ENCODE results near the genes UQCRC2, SDR42E2 and EEF2K.

- PRO-cap = no peak
Observed at GRCh38 chr16:20860529-20860944, 39.6 kb downstream of the DCUN1D3 start.

- PRO-cap = no peak
Observed at GRCh38 chr16:20878829-20879113, 21.4 kb downstream of the DCUN1D3 start.

GRCh38 chr16:20899628-20900194 lies 447 bp downstream of the DCUN1D3 start:
- PRO-cap = unidirectional peak, minus-strand start at chr16:20900099

DNA sequence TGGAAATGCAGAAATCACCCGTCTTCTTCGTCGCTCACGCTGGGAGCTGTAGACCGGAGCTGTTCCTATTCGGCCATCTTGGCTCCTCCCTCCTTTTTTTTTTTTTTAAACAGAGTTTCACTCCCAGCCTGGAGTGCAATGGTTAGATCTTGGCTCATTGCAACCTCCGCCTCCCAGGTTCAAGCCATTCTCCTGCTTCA lies 102.1 kb downstream of the DNAH3 start:
- PRO-cap = no peak

DNA sequence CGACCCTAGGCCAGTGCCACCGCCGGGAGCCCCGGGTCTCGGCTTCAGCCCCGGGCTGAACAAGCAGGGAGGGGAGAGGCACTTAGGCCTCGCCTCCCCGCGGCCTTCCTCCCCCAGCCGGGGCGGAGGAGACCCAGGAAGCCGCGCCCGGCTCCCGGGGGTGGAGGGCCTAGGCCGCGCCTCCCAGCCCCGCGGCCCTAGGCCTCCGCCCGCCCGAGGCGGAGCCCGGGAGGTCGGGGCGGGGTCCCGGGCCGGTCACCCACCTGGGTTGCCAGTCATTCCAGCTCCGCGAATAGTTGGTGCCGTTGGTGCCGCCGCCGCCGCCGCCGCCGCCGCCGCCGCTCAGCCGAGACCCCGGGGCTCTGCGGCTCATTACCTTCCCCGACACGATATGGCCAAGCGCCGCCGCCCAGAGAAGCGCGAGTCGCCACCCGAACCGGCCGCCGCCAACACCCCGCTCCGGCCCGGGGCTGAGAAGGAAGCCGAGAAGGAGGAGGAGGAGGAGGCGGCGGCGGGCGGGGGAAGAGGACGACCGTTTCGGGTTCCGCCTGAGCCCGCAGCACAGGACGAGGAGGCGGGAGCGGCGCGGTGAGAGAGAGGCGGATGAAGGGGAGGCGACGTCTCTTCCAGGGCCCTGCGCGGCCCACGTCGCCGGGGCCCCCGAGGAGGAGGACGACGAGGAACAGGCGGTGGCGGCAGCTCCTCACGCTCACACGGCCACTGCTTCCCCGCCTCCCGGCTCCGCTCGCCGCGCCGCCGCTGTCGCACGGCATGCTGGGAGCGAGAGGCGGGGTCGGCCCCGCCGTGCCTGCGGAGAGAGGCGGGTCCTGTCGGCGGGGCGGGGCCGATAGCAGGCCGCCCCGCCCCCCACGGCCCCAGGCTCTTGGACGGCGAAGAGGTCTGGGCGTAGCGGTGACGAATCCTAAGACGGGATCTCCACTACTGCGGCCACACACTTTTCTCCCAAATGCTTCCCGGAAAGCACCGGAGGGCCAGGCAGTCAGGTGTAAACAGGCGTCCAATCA lies 97.6 kb upstream of the METTL9 start:
- PRO-cap = unidirectional peak, plus-strand start at position 136 of the sequence; unidirectional peak, plus-strand start at position 372 of the sequence; bidirectional peak, plus-strand start at position 878 of the sequence, minus-strand start at position 747 of the sequence

GRCh38 chr16:21624703-21625289 lies 25.4 kb downstream of the METTL9 start:
- PRO-cap = no peak

DNA sequence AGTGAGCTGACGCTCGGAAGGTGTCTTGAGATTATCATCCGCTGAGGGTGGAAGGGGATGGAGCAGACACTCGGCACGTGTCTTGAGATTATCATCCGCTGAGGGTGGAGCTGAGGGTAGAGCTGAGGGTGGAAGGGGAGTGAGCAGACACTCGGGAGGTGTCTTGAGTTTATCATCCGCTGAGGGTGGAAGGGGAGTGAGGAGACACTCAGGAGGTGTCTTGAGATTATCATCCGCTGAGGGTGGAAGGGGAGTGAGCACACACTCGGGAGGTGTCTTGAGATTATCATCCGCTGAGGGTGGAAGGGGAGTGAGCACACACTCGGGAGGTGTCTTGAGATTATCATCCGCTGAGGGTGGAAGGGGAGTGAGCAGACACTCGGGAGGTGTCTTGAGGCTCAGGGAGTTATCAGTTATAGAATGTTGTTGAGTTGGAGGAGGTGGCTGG lies 20.3 kb downstream of the NPIPB4 start:
- PRO-cap = no peak

DNA sequence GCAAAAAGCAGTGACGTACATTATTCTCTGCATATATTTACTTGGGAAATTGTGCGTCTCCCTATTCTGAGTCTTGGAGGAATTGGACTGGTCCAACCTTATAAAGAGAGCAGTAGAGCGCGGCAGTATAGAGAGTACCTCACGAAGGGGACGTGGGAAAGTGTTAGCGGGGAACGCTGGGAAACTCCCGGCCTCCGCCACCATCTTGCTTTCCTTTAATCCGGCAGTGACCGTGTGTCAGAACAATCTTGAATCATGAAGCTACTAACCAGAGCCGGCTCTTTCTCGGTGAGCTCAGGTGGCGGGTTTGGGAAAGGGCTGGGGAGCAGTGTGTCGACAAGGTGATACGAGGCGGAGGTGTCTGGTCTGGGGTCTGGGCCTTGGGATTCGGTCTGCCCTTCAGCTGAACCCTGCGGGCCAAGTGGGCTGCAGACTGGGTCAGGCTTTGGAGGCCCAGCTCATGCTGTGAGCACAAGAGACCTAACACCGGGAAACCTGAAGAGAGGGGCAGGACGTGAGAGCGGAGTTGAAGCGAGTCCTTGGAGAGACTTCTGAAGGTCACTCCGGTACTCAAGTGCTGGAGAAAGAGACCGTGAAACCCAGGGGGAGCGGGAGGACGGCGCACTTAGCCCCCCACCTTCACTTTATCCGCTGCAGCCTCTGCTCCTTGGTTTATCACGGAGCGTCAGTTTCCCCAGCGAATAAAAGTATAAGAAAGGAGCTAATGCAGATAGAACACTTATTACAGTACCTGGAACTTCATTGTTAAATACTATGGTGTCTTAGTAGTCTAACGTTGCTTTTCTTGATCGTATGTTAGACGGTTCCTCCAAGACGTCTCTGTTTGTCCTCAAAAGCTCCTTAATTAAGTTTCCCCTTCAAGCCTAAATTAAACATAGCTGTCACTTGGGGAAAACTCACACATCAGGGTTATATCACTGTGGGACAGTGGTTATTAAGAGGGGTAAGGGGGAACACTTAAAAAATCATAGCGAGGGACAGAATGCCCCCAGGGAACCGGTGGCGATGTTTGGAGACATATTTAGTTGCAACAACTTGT lies at the start of gene UQCRC2:
Gene UQCRC2, plus strand, starts transcription at position 193 of the 1,060 bp plus-strand sequence.
- PRO-cap = bidirectional peak, plus-strand start at position 130 of the sequence, minus-strand start outside the sequence

DNA sequence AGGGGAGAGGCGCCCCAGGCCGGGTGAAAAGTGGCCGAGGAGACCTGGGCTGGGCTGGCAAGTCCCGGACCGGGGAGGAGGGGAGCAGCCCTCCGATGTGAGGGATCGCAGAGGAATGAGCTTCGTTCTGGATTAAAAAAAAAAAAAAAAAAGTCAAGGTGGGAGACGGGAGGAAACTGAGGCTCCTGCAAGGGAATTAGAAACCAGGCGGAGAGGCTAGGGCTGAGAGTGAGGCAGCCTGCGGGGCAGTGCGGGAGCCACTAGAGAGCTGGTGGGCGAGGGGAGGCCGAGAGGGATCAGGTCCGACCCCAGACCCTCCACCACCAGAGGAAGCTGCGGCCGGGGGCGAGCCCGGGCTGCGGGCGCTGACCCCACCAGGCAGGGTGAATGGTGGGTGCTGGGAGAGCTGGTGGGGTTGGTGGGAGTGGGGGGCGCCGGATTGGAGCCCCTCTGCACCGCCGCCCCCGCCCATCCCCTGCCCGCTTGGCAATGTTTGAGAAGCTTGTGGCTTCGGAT lies 759 bp downstream of the MOSMO start:
- PRO-cap = no peak

DNA sequence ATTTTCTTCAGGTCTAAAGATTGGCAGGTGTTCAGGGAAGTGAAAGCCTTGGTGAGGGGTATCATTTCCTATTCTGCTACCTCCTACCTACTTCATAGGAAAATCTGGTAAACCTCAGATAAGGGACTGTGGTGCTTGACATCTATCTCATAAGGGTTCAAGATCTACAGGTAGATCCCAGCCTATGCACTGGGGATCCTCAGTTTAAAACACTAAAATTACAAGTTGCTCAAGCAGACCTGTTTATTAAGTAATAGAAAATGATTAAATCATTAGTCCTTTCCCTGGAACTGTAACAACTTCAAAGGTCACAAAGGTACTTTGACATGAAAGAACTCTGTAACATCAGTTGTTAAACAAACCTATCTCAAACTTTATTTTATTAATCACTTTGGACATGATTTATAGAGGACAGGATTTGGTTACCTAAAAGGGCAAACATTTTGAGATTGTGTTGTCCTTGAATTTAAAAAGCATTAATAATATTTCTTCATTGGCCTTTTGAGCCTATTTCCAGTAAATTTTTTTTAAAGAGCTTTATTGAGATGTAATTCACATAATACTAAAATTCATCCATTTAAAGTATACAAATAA lies 6.6 kb downstream of the MOSMO start:
- PRO-cap = no peak

- PRO-cap = no peak
Observed at GRCh38 chr16:22040755-22041666, 33.1 kb downstream of the MOSMO start.

- PRO-cap = no peak
Observed at GRCh38 chr16:22045691-22046298, 37.9 kb downstream of the MOSMO start.

- PRO-cap = no peak
Observed at GRCh38 chr16:22070893-22071362, 21.4 kb upstream of the VWA3A start.

GRCh38 chr16:22162193-22162790 lies at the start of gene SDR42E2:
Gene SDR42E2 (plus strand): TSS chr16:22162506.
- PRO-cap = no peak

DNA sequence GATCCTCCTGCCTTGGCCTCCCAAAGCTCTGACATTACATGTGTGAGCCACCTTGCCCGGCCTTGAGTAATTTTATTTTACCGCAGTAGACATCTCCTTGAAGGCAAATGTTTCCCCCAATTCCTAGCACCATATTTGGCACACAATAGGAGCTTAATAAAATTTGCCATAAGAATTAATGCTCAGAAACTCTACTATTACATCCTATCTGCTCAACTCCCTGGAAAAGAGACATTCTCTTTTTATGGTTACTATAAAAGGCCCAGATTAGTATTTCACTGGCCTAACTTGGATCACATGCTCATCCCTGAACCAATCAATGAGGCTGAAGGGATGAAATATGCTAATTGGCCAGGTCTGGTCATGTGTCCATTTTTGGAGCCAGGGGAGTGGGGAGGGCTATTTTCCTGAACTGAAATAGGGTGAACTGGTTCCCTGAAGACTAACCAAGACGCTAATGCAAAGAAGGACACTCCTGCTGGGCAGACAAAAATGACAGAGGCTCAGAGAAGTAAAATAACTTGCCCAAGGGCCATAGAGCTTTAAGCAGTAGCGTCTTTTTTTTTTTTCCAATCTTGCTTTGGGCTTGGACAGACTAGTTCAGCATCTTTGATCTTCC lies 1.5 kb upstream of the EEF2K start:
- PRO-cap = no peak

DNA sequence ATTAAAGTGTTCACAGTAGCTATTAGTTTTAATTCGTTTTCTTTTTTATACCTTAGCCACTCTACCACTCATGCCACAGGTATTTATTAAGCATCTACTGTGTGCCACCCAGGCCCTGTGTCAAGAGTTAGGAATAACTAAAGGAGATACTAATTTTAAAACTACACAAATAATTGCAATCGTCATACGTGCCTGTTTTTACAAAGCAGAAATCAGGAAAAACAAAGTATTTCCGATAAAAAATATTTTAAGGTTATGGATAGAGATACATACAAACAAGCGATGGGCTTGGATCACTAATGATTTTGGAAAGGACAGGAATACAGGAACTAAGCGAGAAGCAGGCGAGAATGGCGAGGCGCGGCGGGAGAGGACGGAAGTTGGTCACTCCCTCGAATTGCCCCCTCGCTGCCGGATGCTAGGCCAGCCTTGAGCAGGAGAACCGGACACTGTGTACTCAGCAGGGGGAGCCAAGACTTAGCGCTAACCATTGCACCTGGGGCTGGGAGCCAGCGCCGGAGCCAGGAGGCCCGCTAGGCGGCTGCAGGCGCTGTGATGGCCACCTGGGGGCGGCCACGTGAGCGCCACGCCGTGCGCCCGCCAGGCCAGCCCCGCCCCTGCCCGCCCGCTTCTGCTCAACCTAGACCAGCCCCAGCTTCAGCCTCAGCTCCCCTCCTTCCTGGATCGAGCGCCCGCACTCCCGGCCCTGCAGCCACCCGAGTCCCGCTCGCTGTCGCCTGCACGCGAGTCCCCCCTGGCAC lies at the start of gene EEF2K:
Gene EEF2K, plus strand, starts transcription at position 634 of the 761 bp plus-strand sequence.
- PRO-cap = bidirectional peak, plus-strand start at position 666 of the sequence, minus-strand start at position 416 of the sequence

DNA sequence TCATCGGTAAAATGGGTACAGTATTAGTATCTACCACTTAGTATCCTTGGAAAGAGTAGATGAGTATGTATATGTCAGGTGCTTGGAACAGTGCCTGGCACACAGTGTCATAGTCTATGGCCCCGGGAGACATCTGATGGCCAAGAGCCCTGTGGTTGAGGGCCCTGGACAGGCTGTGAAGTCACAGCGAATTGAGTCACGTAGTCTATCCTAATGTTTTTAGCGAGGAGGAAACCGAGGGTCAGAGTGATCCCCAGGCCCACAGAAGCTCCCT lies 1.3 kb downstream of the EEF2K start:
- PRO-cap = no peak

GRCh38 chr16:22291853-22292593 lies 5.2 kb upstream of the POLR3E start:
- PRO-cap = bidirectional peak, plus-strand start at chr16:22292149, minus-strand start at chr16:22292013

GRCh38 chr16:22355574-22356270 lies 18.7 kb downstream of the CDR2 start:
- PRO-cap = no peak

DNA sequence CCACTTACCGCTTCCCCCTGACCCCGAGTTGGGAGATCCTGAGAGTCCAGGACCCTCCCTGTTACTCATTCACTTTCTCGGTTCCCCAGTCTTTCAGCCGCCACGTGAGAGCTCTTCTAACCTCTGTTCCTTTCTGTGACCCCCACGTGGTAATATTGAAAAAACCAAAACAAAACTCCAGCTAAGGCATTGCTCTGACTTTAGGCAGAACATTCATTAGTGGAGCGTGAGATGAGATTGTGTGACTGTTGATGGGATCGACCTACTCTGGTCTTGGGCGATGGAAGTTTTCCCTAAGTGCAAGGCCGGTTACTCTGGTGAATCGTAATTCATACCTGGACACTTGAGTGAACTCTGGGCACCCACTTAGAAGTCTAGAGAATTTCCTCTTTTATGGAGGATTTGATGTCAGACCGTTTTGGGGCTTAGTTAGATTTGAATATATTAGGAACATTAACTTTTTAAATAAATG lies 63.4 kb upstream of the CDR2 start:
- PRO-cap = unidirectional peak, minus-strand start at position 67 of the sequence

Measured in A673 (cell line).